A375 (cell line): ENCODE measurements around the gene UBE2E2.

GRCh38 chr3:17610082-17610689, 132.2 kb downstream of the TBC1D5 start:
- RAMPAGE, long total RNA, result no peak

- RAMPAGE, long total RNA, result no peak
Measured at GRCh38 chr3:18223384-18224056, 201.6 kb downstream of the SATB1 start.

DNA sequence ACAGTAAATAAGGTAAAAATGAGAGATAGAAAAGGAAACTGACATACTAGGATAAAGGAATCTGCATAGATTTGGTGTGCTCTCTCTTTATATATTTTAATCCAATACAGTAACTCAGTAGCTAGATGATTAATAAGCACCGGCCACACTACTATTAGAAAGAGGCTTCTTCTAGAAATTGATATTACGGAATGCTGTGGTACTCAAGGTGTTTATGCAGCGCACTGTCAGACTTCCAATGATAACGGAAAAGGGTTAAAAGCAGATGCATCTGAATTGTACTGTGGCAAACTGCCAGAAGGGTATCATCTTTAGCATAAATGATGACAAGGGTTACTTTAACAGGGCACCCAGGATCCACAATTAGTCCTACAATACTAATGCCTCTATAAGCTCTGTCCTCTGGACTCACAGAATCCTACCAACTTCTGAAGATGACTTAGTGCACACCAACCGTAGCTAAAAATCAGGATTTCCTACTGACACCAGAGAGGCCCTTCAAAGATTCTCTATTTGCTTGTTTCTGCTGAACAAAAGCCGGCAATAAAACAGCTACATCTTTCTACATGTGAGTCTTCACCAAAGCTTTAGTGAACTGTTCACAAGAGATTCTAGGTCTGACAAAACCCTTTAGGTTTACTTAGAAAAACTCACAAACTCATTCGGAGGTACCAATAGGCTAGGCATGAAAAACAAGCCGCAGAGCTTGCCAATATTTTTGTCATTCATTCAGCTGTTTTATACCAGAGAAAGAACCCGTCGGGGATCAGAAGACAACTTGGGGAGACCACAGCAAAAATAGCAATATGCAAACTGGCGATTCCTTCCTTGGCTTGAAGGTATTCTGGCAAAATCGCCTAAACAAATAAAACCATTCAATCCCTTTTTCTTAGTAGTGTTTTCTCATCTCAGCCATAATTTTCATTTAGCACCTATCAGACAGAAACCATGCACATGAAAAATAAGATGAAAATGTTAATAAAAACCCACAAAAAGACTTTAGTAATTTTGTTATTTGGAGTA, 7.0 kb downstream of the SATB1 start:
- RAMPAGE, long total RNA, result no peak

DNA sequence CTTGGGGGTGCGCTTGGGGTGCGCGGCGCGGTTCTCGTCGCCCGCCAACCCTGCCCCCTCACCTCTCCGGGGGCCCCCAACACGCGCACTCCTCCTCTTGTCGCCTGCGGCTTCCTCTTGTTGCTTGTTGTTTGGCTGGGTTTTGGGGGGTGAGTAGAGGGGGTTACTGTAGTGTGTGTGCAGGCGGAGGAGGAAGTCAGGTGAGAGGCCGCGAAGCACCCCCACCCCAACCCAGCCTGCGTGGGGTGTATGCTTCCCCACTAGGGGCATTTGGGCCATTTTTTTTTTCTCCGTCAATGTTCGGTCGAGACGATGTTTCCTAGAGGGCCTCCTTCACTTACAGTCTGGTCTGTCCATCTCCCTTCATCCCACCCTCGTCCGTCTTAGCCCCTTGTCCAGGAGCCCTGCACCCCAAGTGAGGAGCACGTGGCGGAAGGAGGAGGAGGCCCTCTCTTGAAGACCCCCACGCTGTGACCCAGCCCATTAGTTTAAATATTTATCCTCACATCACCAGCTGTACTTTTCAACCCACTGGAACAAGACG, 20.4 kb upstream of the SATB1 start:
- RAMPAGE, long total RNA, result no peak

DNA sequence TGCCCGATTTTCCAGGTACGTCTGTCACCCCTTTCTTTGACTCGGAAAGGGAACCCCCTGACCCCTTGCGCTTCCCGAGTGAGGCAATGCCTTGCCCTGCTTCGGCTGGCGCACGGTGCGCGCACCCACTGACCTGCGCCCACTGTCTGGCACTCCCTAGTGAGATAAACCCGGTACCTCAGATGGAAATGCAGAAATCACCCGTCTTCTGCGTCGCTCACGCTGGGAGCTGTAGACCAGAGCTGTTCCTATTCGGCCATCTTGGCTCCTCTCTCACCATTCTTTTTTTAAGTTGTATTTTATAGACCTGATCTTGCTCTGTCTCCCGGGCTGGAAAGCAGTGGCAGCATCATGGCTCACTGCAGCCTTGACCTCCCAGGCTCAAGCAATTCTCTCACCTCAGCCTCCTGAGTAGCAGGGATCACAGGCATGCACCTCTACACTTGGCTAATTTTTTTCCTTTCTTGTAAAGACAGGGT, 184.7 kb upstream of the KCNH8 start:
- RAMPAGE, long total RNA, result no peak

DNA sequence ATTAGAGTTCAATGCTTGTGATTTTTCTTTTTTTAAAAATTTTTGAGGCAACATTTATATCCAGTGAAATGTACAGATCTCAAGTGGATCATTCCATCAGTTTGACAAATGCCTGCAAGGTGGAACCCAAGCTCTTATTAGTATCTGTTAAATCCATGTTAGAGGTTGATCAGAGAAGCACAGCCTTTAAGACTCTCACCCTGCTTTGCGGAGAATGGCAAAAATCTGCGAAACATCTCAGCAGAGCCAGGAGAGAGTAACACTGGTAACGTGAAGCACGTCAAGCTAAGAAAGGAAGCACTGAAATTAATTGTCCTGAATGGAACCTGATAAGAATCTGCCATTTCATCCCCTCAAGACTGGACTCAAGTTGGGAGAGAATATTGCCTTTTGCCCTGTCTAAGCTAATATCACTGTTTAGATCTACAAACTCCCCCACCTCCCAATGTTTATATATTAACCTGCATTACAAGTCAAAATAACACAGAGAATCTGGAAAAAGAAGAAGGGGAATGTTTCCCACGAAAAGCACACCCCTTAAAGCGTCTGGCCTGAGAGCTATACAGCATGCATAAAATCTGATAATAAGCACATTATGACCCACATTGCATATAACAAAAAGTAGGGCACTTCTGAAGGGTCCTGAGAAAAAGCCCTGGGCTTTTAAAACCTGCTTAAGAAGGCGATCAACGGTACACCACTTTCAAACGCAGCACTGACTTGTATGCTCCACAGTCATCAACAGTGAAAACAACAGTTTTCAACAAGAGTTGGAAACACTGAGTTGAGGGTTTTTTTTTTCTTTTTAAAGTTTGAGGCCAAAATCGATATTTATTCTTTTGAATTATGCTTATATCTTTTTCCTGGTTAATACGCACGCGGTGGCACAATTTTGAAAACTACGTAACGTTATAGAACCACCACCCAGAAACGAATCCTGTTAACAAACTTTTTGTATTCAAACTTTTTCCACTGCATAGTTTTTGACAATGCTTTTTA, 1.4 kb upstream of the KAT2B start:
- RAMPAGE, long total RNA, result no peak

GRCh38 chr3:20040566-20041157, 416 bp downstream of the KAT2B start:
- RAMPAGE, long total RNA, result no peak

GRCh38 chr3:20043097-20044033, 3.1 kb downstream of the KAT2B start:
- RAMPAGE, long total RNA, result no peak

DNA sequence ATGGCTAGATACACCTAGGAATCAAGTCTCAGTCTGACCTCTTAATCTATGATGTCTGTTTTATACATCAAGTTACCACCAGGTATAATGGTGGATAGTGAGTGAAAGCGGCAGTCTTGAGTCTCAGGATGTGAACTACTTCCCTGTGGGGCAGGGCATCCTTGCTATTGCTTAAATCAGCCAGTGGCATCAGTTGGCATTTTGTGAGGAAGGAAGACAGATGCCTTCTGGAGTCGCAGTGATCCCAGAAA, 70.9 kb downstream of the SGO1 start:
- RAMPAGE, long total RNA, result no peak

DNA sequence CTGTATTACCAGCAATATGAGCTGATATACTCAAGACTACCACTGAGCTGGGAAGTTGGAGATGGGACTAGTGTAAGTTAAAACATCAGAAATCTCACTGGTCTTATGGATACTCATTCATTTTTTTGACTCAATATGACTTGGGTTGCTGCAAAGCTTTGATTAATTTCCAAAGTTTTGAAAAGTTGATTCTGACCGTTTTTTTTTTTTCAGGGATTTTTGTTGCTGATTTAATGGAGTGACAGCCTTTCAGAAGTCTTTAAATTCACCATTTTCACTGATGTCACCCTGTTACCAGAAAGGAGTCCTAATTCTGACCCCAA, 708.3 kb downstream of the ZNF385D start:
- RAMPAGE, long total RNA, result no peak

DNA sequence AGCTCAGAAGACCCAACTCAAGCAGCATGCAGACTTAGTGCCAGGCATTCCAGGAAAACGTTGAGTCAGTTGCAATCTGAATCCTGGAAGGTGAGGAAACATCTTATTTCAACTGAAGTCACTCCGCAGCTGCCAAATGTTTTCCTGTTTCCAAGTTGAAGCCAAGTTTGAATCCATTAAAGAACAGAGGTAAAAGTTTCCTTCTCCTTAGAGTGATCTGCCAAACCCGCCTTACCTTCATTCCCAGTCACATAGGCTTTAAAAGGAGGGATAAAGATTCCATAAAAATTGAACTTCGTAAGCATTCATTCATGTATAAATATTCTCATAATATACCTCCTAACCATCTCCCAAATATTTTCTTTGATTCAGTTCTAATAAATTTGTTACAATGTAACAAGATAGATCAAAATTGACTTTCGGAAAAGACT, 126.3 kb downstream of the ZNF385D start:
- RAMPAGE, long total RNA, result no peak

DNA sequence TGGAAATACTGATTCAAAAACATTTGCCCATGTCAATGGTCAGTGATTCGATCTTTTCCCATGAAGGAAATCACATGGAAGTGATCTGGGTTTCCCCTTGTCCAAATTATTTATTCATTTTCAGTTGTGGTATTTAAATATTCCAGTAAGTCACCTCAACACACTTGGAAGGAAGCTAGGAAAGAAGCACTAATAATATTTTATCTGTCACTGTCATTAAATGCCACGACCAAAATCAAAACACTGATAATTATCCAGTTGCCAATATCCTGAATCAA, 78.5 kb downstream of the ZNF385D start:
- RAMPAGE, long total RNA, result no peak

GRCh38 chr3:22615525-22615817, 587.7 kb upstream of the UBE2E2 start:
- RAMPAGE, long total RNA, result no peak

- RAMPAGE, long total RNA, result no peak
Measured at GRCh38 chr3:23035770-23036339, 167.3 kb upstream of the UBE2E2 start.

- RAMPAGE, long total RNA, result no peak
Measured at GRCh38 chr3:23202835-23203929, at the start of gene UBE2E2. TSS of gene UBE2E2 (plus strand) at chr3:23203327.

DNA sequence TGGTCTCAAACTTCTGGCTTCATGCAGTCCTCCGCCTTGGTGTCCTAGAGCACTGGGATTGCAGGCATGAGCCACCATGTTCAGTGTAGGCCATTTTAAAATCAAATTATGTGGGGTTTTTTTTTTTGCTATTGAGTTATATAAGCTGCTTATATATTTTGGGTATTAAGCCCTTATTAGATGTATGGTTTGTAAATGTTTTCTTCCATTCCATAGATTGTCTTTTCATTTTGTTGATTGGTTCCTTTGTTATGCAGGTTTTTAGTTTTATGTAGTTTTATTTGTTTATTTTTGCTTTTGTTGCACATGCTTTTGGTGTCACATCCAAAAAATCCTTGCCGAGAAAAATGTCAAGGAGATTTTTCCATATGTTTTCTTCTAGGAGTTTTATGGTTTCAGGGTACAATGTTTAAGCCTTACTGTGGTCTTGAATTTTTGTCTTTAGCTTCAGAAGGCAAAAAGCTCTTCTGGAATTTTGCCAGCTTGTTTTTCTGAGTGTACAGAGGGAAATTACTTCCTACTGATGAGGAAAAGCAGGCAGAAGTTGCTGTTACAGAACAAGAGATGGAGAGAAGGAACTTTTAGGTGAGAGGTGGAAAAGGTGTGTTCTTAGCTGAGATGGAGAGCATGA, 59.5 kb downstream of the UBE2E2 start:
- RAMPAGE, long total RNA, result no peak

GRCh38 chr3:23740296-23741004, 65.3 kb upstream of the UBE2E1 start:
- RAMPAGE, long total RNA, result no peak

- RAMPAGE, long total RNA, result no peak
Measured at GRCh38 chr3:23804167-23804686, 1.5 kb upstream of the UBE2E1 start.

GRCh38 chr3:23807224-23807575, 1.4 kb downstream of the UBE2E1 start:
- RAMPAGE, long total RNA, result no peak

DNA sequence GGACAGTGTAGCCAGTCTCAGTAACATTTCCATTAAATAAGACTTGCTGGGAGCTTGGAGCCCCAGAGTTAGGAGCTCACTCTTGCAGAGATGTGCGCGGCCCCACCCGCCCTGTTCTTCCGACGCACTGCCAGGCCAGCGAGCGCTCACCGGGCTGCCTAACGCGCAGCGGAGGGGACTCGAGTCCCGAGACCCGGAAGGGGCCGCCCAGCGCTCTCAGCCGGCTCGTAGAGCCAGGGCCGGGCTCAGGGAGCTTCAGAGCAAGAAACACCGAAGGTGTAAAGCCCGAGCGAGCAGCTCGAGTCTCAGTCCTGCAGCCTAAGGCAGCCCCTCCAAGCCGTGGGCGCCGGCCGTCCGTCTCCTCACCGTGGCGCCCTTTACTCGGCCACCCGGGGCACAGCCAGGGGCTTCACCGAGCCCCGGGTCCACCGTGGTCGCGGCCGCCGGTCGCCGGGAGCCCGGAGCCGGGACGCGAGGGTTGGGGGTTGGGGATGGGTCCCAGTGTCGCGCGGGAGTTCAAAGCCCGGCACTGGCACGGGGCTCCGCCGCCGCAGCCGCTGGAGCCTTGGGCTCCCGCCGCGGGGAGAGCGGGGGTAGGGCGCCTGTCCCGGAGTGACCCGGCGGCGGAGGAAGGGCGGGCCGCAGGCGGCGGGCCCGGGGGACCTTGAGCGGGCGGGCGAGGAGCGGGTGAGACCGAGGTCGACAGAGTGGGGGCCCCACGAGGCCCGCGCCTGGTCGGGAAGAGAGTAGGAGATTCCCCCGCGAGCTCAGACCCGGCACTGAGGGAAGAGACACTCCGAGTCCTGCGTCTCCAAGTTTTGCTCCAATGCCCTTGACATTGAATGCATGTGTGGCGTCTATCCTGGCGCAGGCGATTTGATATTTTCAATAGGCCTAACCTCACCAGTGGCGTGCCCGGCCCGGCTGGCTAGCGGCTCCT, 26.9 kb upstream of the THRB start:
- RAMPAGE, long total RNA, result no peak